MCF 10A (cell line): ENCODE results near the gene CYP2A13.

DNA sequence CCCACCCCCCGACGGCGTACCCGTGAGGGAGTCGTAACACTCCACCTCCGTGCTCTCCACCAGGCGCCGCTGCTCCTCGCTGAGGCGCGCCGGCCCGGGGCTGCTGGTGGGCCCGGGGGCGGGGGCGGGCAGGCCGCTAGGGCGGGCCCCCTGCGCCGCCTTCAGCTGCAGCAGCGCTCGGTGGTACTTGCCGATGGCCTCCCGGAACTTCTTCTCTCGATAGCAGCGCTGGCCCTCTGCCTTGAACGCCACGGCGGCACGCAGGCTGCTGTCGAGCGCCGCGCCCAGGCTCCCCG lies 301 bp downstream of the TTC9B start:
- PRO-cap = no peak
- RRBS = 31% methylated on average over 9 of the region's 35 CpGs

GRCh38 chr19:40231424-40231923 lies 5.0 kb upstream of the CCNP start:
- PRO-cap = no peak
- RRBS = no CpG with 5 or more reads among the region's 9 CpGs

- PRO-cap = no peak
- RRBS = no CpG with 5 or more reads among the region's 6 CpGs
Observed at GRCh38 chr19:40252519-40253041, 26.1 kb upstream of the CCNP start.

DNA sequence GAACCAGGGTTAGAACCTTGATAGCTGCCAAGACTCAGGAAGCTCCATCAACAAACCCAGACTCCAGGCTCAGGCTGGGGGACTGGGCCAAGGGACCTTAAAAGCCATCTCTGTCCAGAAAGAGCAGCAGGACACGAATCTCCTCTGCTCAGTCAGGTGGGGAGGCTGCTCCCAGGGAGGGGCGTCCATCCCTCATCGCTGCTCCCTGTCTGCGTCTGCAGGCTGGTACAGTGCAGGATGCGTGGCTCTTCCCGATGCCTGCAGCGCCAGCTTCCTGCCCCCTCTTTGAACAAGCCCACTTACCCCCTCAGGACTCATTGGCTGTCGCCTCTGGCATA lies 21.6 kb downstream of the AKT2 start:
- PRO-cap = no peak
- RRBS = no CpG with 5 or more reads among the region's 8 CpGs

GRCh38 chr19:40410002-40410285 lies 3.2 kb downstream of the PRX start:
- PRO-cap = no peak
- RRBS = no CpG with 5 or more reads among the region's 5 CpGs

- PRO-cap = no peak
- RRBS = no CpG with 5 or more reads among the region's 3 CpGs
Observed at GRCh38 chr19:40463060-40463563, 2.4 kb downstream of the BLVRB start.

DNA sequence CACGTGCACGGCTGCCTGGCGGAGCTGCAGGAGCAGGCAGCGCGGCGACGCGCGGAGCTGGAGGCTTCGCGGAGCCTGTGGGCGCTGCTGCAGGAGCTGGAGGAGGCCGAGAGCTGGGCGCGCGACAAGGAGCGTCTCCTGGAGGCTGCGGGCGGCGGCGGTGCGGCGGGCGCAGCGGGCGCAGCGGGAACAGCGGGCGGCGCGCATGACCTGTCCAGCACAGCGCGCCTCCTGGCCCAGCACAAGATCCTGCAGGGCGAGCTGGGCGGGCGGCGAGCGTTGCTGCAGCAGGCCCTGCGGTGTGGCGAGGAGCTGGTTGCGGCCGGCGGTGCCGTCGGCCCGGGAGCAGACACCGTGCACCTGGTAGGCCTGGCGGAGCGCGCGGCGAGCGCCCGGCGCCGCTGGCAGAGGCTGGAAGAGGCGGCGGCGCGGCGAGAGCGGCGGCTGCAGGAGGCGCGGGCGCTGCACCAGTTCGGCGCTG lies 45.9 kb downstream of the SPTBN4 start:
- PRO-cap = no peak
- RRBS = 79% methylated on average over 9 of the region's 68 CpGs

DNA sequence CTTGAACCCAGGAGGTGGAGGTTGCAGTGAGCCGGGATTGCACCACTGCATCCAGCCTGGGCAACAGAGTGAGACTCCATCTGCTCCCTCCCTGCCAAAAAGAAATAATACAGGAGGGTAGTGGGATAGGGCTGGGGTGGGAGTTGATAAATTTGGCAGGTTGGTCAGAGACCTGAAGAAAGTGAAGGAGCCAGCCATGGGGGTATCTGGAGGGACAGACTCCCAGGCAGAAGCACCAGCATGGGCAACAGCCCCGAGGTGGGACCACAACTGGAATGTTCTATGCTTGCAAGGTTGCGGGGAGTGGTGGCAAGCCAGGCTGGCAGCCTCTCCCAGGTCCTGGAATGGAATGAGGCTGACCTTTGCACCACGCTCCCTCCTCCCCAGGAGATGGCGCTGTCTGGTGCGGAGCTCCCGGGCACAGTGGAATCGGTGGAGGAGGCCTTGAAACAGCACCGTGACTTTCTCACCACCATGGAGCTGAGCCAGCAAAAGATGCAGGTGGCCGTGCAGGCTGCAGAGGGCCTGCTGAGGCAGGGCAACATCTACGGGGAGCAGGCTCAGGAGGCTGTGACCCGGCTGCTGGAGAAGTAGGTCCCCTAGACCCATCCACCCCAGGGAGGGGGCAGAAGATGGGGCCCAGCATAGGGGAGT lies 53.5 kb upstream of the SHKBP1 start:
- PRO-cap = no peak
- RRBS = no CpG with 5 or more reads among the region's 12 CpGs

GRCh38 chr19:40528909-40529806 lies 47.5 kb upstream of the SHKBP1 start:
- PRO-cap = no peak
- RRBS = under 1% methylated on average over 7 of the region's 56 CpGs

- PRO-cap = bidirectional peak, plus-strand start at chr19:40588719, minus-strand start at chr19:40588628
- RRBS = no CpG with 5 or more reads among the region's 15 CpGs
Observed at GRCh38 chr19:40588490-40588939, 11.8 kb downstream of the SHKBP1 start.

DNA sequence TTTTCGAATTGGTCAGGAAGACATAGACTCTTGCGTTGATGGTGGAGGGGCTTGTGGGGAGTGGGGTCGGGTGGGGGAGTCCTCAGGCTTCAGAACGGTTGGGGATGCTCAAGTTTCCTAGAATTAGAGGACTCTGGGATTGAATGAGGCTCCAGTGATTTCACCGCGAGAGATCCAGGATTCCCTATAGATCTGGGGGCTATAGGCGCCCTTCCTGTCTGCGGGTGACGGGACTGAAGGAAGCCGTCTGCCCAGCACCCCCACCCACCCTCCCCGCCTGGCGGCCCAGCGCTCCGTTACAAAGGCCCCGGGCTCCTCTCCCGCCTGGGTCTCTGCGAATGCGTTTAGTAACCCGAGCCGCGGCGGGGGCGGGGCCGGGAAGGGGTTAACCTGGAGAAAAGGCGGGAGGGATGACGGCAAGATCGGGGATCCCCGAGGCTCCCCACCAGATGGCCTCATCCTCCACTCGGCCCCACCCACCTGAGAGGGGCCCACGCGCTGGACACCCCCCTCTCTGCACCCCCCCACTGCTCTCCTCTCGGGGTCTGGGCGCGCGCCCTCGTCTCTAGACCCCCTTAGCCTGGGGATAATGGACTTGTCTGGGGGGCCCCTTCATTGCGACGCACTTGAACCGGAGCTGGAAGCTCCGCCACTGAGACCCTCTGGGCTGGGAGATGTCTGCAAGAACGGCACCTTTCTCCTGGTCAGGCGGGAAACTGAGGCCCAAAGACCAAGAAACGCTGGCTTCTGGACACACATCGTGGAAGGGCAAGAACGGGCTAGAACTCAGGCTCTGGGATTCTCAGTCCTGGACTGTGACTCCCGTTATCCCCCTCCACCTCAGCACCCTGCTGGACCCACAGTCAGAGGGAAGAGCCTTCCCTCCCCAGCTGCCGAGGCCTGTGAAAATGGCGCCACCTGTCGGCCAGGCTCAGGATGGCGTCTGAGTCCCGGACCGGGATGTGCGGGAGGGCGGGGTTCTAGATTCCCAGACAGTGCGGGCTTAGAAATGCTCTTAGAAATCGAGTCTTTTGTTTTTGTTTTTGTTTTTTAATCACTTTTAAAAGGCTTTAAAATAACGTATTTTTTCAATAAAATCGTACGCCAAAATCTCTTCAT lies 3.0 kb upstream of the LTBP4 start:
- PRO-cap = bidirectional peak, plus-strand start at position 615 of the sequence, minus-strand start at position 319 of the sequence
- RRBS = 1% methylated on average over 10 of the region's 59 CpGs

GRCh38 chr19:40634436-40634908 lies 33.3 kb downstream of the LTBP4 start:
- PRO-cap = no peak
- RRBS = 8% methylated on average over 3 of the region's 32 CpGs

GRCh38 chr19:40687399-40688204 lies 2.8 kb downstream of the NUMBL start:
- PRO-cap = no peak
- RRBS = no CpG with 5 or more reads among the region's 15 CpGs

- PRO-cap = bidirectional peak, plus-strand start at chr19:40778250, minus-strand start at chr19:40778024
- RRBS = no CpG with 5 or more reads among the region's 35 CpGs
Observed at GRCh38 chr19:40777004-40778131, 679 bp upstream of the RAB4B start.

DNA sequence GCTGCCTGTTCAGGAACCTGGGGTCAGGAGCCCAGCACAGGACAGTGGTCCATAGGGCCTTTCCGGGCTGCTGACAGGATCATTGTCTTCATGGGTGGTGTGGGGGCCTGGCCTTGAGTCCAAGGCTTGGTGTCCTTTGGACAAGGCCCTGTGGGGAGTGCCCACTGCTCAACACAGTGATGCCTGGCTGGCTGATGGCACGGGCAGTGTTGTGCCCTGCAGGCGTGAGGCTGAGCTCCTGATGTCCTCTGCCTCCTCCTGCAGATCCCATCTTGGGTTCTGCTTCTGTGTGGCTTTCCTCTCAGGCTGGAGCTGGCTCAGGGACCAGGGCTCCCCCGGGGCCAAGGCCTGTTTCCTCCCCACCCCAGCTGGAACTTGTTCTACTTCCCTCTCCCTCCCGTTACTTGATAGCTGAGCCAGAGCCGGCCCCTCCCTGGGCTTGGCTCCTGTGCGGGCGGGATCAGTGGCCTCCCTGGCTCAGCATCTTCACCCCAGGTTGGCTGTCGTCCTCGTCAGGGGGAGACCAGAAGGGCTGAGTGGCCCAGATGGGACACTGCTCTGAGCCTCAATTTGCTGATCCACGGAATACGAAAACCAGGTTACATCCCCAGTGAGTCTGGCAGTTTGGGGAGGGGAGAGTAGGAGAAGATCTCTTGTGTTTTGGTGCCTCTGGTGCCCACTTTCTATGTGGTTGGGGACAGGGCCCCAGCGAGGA lies 3.8 kb downstream of the EGLN2 start:
- PRO-cap = no peak
- RRBS = 33% methylated on average over 4 of the region's 13 CpGs

DNA sequence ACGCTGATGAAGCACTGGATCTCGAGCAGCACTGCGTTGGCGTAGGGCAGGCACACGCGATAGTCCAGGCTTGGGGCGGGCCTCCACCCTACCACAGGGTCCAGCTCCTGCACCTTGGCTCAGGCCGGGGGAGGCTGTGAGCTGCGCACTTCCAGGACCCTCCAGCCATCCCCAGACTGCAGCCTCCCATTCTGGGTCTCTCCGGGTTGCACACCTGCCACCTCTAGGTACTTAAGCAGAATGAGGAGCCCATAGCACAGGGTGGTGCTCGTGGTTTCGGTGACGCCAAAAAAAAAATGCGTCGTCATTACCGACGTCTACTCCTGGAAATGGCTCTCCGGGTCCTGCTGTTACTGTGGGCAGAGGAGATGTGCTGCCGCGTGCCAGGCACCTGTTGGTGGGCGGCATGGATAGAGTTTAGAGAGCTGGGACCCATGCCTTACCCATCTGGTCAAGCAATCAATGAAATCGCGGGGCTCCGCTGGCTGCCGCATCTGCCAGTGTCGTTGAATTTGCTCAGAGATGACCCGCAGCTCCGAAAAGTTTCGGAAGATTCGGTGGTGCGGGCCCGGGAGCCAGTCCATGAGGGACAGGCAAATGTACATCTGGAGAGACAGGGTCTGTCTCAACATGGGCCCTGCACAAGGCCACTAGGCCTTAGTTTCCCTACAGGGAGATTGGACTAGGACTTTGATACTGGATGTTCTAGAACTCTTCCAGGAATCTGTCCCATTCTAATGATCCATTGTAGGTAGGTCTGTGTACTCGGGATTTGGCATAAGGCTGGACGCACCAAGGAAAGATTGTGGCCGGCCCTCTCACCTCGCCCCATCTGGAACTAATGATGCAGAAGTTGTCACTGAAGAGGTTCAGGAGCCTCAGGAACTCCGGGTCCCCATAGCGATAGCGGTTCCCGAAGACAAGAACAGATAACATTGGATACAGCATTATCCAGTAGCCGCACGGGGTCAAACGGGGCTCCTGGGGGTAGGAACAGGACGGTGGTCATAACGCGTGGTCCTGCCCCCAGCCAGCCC lies 10.8 kb downstream of the EGLN2 start:
- PRO-cap = unidirectional peak, plus-strand start at position 313 of the sequence
- RRBS = 97% methylated on average over 3 of the region's 46 CpGs

GRCh38 chr19:40941673-40942357 lies 49.3 kb upstream of the CYP2B6 start:
- PRO-cap = no peak
- RRBS = no CpG with 5 or more reads among the region's 10 CpGs

- PRO-cap = no peak
- RRBS = no CpG with 5 or more reads among the region's 4 CpGs
Observed at GRCh38 chr19:41015096-41015835, 24.2 kb downstream of the CYP2B6 start.

DNA sequence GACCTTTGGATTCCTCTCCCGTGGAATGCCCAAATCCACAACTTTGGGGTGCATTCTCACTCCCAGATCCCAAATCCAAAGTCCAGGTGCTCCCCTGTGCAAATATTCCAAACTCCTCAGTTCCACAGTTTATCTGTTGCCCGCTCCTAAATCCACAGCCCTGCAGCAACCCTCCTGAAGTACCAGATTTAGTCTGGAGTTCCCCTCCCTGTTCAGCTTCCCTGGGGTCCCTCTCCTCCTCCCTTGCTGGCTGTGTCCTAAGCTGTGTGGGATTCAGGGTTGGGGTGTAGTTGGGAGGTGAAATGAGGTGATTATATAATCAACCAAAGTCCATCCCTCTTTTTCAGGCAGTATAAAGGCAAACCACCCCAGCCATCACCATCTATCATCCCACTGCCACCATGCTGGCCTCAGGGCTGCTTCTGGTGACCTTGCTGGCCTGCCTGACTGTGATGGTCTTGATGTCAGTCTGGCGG lies at the start of gene CYP2A13:
CYP2A13 (plus strand) TSS at position 381 of the 476 bp plus-strand sequence.
- PRO-cap = no peak
- RRBS = no CpG with 5 or more reads among the region's 3 CpGs

GRCh38 chr19:41219567-41219837 lies 479 bp downstream of the AXL start:
- PRO-cap = no peak
- RRBS = 45% methylated on average over 1 of the region's 4 CpGs